Measurements from ENCODE around the genes RNF187 and RHOU.

- PRO-cap: no peak
Observed at GRCh38 chr1:227775117-227775588, 39.9 kb downstream of the SNAP47 start.

- PRO-cap: no peak
Observed at GRCh38 chr1:227913947-227914344, 33.8 kb downstream of the WNT9A start.

DNA sequence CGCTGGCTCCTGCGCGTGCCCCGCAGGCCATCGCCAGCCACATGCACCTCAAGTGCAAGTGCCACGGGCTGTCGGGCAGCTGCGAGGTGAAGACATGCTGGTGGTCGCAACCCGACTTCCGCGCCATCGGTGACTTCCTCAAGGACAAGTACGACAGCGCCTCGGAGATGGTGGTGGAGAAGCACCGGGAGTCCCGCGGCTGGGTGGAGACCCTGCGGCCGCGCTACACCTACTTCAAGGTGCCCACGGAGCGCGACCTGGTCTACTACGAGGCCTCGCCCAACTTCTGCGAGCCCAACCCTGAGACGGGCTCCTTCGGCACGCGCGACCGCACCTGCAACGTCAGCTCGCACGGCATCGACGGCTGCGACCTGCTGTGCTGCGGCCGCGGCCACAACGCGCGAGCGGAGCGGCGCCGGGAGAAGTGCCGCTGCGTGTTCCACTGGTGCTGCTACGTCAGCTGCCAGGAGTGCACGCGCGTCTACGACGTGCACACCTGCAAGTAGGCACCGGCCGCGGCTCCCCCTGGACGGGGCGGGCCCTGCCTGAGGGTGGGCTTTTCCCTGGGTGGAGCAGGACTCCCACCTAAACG is 23.5 kb upstream of the ARF1 start:
- PRO-cap: bidirectional peak, plus-strand start at position 396 of the sequence, minus-strand start at position 281 of the sequence

DNA sequence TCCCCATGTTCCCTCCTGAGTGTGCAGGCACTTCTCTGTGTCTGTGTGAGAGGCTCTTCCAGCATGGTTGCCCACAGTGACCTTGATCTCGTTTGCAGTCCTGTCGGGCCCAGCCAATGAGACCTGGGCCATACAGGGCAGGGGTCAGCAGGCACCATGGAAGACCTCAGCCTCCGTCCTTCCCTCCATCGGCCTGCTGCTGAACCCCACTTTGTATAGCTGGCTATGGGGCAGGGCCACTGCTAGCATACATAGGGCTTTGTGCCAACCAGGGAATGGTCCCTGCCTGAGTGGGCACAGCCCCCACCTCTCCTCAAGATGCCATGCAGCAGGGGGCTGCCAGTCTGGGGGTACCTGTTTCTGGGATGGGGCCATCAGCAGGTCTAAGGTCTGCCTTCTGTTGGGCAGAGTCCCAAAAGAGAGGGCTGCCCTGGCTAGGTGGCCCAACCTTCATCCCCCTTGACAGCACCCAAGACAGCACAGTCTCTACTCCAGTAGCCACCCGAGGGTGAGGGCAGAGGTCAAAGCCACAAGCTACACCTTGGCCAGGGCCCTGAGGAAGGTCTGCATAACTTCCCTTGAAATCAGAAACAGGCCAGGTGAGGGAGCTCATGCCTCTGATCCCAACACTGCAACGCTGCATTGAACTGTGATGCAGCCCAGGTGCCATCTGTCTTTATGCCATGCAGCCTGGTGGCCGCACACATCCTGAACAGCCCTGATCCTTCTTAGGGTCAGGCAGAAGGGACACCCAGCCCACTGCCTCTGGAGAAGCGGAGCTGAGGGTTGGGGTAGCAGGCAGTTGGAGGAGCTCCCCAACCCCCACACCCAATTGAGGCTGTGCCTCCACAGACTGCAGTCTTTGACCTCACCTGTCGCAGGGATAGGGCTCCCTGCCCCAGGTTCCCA is 3.5 kb downstream of the C1orf35 start:
- PRO-cap: no peak

- PRO-cap: no peak
Observed at GRCh38 chr1:228101347-228101850, 1.7 kb downstream of the C1orf35 start.

GRCh38 chr1:228162213-228163533 is 2.9 kb upstream of the IBA57 start:
- PRO-cap: bidirectional peak, plus-strand start at chr1:228162559, minus-strand start at chr1:228162355; bidirectional peak, plus-strand start at chr1:228163268, minus-strand start at chr1:228163095

DNA sequence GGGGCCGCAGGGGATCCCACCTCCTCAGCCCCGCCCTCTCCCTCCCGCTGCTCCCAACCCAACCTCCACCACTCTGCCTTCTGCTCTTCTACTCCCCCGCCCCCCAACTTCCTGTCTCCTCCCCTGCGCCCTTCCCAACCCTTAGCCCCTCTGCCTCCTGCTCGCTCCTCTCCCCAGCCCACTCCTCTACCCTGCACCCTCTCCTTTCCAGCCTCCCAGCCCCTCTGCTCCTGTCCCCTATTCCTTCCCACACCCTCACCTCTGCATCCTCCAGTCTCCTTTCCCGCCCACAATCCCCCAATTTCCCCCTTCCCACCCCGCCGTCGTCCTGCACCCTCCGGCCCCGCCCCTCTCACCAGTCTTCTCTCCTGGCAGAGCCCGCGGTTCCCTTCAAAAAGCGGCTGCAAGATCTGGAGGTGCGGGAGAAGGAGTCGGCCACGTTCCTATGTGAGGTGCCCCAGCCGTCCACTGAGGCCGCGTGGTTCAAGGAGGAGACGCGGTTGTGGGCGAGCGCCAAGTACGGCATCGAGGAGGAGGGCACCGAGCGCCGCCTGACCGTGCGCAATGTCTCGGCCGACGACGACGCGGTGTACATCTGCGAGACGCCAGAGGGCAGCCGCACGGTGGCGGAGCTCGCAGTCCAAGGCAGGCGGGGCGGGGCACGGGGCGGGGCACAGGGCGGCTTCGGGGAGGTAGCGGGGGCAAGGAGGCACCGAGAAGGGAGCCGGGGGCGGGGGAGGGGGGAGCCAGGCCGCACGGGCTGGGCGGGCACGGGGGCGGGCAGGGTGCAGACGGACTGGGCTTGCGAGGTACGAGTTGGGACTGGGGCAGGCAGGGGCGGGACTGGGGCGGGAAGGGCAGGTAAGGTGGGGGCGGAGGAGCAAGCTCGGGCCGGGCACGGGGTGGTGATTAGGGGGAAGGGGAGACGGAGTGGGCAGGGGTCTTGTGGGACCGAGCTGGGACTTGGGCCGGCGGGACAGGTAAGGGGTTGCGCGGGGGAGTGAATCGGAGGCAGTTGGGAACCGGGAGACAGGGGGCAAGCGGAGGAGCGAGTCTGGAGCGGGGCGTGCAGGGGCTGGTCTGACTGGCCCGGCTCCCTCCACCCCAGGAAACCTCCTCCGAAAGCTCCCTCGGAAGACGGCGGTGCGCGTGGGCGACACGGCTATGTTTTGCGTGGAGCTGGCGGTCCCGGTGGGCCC is 5.6 kb downstream of the OBSCN start:
- PRO-cap: unidirectional peak, plus-strand start at position 114 of the sequence

GRCh38 chr1:228219257-228219623 is 11.4 kb downstream of the OBSCN start:
- PRO-cap: no peak

- PRO-cap: no peak
Observed at GRCh38 chr1:228370903-228371970, 35.4 kb downstream of the TRIM11 start.

DNA sequence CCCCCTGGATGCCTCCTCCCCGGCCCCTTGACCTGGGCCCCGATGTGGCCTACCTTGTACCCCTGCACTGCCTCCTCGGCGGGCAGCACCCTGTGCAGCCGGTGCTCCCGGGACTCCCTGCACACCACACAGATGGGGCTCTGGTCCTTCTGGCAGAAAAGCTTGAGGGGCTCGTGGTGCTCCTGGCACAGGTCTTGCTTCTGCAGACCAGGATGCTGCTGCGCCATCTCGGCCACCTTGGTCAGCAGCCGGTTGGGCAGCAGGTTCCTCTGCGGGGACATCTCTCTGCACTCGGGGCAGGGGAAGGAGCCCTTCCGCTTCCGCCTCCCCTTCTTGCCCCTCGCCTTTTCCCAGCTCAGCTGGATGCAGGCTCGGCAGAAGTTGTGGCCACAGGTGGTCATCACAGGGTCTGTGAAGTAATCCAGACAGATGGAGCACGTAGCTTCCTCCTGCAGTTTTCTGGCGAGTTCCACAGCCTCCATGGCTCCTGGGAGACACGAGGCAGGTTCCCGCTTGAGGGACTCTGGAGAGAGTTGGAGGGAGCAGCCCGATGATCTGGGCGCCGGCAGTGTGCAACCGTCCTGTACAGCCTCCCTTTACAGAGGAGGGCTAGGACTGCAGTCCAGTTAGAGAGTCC is 2.0 kb downstream of the TRIM17 start:
- PRO-cap: no peak

- PRO-cap: no peak
Observed at GRCh38 chr1:228459164-228459726, 1.3 kb downstream of the H2BC26 start.

DNA sequence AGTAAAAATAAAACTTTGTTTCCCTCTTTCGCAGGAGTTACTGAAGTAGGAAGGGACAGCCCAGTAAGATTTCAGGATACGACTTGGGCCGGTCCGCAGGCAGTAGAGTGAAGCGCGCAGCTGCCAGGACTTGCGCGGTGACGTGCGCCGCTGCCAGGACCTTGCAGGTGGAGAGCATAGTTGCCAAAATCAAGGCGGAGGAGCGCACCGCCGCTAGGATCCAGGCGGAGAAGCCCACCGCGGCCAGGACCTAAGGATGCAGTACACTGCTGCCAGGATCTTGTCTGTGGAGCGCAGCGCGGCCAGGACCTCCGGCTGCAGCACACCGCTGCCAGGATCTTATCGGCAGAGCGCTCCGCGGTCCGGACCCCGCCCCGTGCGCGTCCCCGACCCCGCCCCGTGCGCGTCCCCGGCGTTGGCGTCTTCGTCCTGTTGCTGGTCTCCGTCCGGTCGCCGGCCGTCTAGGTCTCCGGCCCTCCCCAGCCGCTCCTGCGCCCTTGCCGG is at the start of gene RNF187:
Gene RNF187, plus strand, starts transcription at position 415 of the 504 bp plus-strand sequence.
- PRO-cap: bidirectional peak, plus-strand start at position 427 of the sequence, minus-strand start at position 116 of the sequence

DNA sequence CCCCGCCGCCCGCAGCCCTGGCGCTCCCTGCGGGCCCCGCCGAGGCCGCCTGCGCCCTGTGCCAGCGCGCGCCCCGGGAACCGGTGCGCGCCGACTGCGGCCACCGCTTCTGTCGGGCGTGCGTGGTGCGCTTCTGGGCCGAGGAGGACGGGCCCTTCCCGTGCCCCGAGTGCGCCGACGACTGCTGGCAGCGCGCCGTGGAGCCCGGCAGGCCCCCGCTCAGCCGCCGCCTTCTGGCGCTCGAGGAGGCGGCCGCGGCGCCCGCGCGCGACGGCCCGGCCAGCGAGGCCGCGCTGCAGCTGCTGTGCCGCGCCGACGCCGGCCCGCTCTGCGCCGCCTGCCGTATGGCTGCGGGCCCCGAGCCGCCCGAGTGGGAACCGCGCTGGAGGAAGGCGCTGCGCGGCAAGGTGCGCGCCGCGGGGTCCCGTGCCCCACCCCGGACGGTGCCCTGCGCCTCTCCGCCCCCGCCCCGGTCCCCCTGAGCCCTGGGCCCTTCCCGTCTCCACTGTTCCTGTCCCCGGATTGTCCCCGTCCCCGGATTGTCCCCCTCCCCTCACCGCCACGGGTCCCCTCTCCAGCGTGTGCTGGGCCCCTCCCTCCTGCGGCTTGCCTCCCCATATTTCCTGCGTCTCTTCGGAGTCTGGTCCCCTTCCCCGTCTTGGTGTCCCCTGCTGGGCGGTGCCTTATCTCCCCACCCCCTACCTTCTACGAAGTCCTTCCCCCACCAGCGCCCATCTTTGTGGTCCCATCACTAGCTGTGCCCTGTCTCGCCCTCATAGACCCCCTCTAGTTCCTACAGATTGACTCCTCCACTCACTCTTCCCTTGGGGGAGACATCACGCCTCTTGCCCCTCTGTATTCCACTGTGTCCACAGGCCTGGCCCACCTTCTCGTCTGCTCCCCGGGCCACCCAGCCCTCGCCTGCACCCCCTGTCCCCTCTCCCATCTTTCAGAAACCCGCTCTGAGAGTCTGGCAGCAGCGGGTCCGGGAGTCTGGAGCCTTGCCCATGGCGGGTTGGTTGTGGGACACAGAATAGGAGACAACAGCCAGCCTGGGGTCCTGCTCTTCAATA is 626 bp downstream of the RNF187 start:
- PRO-cap: bidirectional peak, plus-strand start at position 158 of the sequence, minus-strand start at position 183 of the sequence; unidirectional peak, minus-strand start at position 372 of the sequence; unidirectional peak, minus-strand start at position 660 of the sequence

GRCh38 chr1:228493770-228494525 is 6.8 kb downstream of the RNF187 start:
- PRO-cap: no peak

DNA sequence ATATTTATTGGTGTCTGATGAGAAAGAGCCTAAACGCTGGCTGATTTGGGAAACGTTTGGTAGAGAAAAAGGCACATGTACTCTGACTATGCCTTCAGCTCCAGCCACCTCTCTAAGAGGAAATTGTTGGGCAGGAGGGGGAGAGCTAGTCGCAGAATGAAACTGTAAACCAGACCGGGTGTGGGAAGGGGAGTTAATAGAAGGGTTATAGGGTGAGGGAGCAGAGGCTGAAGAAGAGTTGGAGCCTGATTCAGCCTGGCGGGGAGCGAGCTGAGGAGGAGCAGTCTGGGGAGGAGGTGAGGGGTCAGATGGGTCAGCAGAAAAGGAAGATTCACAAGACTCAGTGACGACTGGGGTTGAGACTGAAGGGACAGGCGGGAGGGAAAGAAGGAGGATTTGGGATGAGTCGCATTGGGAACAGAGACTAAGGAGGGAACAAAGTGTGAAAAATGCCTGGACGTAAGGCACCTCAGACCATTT is 54.1 kb upstream of the RHOU start:
- PRO-cap: no peak

DNA sequence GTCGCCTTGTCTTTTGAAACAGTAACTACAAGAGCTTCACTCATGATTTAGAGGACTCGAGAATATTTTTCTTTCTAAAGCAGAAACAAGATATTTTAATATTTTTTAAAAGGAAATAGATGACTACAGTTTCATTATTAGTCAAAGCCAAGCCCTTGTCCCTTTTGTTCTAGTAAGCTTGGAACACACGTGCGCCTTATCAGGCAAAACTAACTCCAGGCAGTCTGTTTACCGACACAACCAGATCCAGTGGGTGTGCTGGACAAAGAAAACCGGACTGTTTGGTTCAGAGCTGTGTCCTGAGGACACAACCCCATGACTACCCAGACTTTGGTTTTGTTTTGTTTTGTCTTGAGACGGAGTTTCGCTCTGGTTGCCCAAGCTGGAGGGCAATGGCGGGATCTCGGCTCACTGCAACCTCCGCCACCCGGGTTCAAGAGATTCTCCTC is 13.9 kb upstream of the RHOU start:
- PRO-cap: no peak

GRCh38 chr1:228734753-228735747 is at the start of gene RHOU:
RHOU (plus strand) TSS chr1:228735479.
- PRO-cap: unidirectional peak, plus-strand start at chr1:228735154; bidirectional peak, plus-strand start at chr1:228735453, minus-strand start at chr1:228735262

- PRO-cap: no peak
Observed at GRCh38 chr1:228860681-228861291, 125.5 kb downstream of the RHOU start.

GRCh38 chr1:228861292-228861774 is 126.1 kb downstream of the RHOU start:
- PRO-cap: no peak

DNA sequence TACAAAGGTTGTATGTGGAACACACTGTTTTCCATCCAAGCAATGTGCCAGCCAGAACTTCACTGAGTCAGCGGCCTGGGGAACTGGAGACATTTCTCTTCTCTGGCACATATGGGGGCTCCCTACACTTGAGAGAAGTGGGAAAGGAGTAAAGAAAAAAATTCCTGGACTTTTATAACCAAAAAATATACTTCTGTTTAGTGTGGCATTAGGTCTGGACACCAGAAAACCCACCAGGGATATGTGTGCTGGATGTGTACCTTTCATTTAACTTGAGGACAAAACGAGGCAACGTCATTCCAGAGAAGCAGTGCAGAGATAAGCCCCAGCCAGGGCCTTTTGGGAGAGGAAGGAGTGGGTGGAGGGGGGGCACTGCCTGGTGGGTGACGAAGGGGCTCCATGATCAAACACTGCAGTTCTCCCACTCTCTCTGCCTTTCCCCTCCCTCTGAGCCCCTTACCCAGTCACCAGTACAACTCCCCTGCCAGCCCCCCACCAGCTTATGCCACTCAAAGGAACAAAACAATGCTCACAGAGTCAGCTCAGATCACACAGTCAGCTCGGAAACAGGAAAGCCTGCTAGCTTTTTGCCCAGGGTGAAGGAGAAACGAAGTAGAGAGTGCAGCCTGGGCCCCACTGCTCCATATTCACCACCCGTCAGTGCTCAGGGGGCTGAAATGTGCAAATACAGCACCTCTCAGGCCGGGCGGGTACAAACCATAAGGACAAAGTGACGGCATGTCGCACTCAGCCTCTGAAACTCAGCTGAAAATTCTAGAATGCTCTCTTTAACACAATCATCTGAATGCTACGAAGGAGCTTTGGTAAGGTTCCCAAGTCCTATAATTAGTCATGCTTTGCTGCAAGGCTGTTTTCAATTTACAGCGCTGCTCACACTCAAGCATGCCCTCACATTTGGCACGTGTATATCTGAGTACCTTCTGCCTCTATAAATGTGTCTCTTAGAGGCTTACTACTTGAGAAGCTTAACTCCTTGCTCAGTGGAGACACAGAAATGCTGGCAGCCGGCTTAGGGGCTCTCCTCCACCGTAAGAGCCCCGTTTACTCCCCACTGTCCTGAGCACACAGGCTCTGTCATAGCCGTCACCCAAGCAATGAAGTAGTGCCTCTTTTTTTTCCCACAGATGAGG is 65.9 kb upstream of the RAB4A start:
- PRO-cap: no peak